AG08470 (cell line): ENCODE results near the genes HOXC10, CBX5, OR6C76 and OR2AP1.

DNA sequence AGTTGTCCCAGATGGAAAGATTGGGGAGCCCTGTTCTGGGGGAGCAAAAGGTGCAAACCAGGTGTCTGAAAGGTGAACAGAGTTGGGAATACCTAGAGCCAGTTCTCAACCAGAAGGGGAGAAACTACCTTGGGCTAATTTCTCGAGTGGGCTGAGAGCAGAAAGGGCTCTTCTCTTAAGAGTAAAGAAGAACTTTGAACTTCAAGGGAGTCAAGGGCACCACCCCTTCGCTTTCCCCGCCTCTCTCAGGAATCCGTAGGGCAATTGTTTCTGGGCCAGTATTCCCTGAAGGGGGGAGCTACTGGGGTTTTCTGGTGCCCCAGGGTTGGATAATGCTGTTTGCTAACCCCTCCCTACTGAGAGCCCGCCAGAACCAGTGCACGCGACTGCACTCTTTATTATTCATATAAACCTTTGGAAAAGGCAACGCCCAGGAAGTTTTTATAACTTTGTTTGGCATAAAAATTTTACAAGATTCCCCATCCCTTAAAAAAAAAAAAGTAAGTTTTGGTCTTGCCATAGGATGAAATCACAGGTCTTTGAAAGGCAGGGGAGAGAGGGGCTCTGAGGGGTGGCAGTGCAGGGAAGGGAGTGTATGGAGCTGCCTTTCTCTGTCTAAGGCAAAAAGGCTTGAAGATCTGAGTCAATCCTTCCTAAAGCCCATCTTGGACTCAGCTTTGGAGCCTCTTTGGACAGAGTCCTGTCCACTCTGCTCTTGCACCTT, 6.0 kb upstream of the HOXC10 start:
- RRBS = no CpG with 5 or more reads among the region's 8 CpGs

- RRBS = no CpG with 5 or more reads among the region's 85 CpGs
Measured at GRCh38 chr12:53984929-53986066, at the start of gene HOXC10. HOXC10 (plus strand) TSS chr12:53985146.

- RRBS = no CpG with 5 or more reads among the region's 21 CpGs
Measured at GRCh38 chr12:53990201-53990893, 5.4 kb downstream of the HOXC10 start.

GRCh38 chr12:54010887-54012004, 2.5 kb downstream of the HOXC8 start:
- RRBS = no CpG with 5 or more reads among the region's 20 CpGs

DNA sequence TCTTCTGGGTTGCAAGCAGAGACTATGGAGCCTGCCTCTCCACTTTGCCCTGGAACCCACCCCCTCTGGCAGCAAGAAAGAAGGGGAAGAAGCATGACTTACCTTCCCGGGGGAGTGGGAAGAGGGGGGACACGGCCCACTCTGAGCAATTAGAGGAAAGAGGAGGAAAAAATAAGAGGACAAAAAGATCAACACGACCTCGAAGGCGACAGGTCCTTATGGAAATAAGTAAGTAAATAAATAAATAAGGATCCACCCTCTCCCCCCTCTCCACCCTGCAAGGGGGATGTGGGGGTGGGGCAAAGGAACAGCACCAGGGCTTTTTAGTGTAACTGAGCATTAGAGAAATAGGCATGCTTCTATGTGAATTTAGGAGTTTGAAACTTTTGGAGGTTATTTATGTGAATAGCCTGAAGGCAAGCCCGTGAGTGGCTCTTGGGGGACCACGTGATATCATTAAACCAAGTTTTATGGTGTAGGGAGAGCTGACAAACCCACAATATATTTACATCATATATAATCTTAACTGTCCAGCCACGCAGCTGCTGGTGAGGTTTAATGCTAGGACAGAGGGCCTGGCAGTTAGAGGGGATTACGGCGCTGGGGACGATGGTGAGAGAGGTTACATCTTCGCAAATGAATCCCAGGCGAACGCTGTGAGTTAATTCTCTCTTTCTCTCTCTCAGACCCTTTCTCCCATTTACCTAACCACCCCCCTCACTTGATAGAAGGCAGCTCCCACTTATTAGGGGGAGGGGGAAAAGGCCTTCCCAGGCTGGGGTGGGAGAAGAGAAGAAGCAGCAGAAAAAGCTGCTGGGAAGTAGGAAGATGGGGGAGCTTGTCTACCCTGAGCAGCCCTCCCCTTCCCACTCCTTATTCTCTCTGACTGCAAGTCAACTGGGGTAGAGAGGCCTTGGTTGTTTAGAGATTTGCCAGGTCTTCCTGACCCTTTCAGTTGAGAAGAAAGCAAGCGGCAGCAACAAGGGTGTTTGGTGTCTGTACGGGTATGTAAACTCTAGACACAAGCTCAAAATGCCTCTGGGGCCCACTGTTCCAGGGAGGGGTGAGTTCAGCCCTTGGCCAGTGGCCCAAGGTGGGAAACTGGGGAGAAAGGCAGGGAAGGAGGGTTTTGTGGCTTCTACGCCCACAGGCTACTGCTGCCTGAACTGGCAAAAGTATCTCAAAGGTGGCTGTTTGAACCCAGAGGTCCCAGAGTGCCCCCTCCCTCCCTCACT, 4.9 kb downstream of the HOXC5 start:
- RRBS = no CpG with 5 or more reads among the region's 17 CpGs

GRCh38 chr12:54135212-54136070, 53.3 kb downstream of the SMUG1 start:
- RRBS = no CpG with 5 or more reads among the region's 12 CpGs

- RRBS = no CpG with 5 or more reads among the region's 24 CpGs
Measured at GRCh38 chr12:54214498-54215061, 25.8 kb upstream of the SMUG1 start.

DNA sequence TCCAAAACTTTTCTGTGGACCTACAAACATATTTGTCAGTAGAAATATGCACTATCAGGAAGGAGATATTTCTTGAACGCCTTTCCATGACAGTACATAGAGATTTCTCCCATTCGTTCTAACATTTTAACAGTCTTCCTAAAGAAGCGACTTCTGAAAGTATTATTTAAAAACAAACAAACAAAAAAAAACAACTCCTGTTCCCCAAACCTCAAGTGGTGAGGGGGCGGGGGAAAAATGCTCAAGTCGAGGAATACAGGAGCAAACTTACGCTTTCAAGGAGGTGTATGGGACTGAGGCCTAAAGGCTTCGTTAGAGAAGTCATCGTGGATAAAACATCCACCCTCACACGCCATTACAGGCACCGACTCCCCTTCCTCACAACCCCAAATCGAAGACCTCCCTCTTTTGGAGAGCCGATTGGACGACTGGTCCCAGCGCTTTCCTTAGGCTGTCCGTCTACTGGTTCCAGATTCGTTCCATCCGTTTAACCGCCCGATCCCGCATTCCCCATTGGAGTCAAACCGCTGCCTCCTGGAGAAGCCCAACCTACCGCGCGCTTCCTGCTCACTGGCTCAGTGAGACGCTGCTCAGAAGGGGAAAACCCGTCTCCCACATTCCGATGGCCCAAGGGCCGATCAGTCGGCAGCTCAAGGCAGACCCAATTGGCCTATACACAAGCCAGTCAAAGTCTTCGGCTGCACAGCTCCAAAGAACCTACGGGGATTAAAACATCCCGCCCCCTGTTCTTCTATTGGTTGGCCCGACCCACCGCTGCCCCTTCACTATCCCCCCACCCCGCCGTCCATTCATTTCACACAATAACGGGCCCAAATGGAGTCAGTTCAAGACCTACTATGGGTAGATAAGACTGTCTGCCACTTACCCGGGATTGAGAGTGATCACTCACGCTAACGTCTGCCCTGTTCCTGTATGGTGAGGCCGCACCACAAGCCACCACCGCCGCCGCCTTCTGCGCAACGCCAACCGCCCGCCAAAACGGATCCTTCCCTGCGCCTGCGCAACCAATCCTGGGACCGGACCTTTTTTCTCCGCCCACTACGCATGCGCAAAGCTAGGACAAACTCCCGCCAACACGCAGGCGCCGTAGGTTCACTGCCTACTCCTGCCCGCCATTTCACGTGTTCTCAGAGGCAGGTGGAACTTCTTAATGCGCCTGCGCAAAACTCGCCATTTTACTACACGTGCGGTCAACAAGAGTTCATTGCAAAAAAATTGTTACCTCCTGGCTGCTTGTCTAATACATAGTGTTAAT, at the start of gene CBX5:
TSS of gene CBX5 (minus strand) at position 1,001 of the 1,276 bp plus-strand sequence.
- RRBS = no CpG with 5 or more reads among the region's 66 CpGs

DNA sequence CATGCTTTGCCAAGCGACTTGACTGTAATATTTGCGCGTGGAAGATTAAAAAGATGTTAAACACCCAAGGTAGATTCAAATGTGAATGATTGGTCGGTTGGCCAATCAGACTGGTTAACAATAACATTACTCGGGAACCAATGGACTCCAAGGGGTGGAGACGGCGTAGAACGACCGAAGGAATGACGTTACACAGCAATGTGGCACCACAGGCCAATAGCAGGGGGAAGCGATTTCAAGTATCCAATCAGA, 202 bp upstream of the HNRNPA1 start:
- RRBS = no CpG with 5 or more reads among the region's 11 CpGs

DNA sequence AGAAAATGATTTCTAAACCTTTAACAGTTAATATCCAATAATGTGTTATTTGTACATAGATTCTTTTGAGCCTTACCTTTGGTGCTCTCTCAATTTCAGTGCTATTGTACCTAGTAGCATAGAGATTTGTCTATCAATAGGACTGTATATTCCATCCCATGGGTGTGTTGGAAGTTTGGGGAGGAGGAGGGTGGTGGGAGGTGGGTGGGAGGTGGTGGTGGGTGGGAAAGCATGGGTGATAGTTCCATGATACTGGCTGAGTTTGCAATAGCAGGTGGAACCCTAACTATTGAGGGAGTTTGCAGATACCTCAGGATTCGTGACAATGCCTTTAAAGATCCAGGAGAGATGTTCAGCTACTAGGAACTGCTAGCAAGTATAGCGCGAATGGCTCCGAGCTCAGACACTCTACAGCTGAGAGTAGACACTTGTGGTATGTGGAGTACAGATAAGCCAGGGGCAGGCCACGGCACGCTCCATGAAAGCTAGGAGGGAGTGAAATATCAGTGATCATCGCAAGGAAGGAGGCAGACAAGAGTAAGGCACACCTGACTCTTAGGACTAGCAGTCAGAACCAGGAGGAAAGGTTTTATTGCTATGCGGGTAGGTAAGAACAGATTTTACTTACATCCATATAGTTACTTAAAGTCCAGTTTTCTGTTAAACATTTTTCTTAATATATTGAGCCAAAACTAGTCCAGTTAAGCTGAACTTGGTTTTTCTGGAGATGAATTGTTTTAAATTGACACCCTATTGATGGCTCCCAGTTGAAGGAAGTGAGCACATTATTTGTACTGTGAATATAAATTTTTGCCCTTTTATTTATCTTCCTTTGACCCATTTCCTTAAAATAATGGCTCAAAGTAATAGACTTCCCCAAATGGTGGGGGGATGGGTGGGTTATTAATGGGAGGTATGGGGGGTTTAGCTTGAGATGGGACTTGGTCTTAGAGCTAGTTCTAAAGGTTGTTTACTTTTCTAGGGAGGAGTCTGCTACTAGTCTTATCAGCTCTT, 5.5 kb downstream of the HNRNPA1 start:
- RRBS = no CpG with 5 or more reads among the region's 8 CpGs

GRCh38 chr12:54294229-54295091, 6.4 kb downstream of the NFE2 start:
- RRBS = no CpG with 5 or more reads among the region's 9 CpGs

GRCh38 chr12:54303755-54304938, 3.3 kb upstream of the NFE2 start:
- RRBS = no CpG with 5 or more reads among the region's 17 CpGs

DNA sequence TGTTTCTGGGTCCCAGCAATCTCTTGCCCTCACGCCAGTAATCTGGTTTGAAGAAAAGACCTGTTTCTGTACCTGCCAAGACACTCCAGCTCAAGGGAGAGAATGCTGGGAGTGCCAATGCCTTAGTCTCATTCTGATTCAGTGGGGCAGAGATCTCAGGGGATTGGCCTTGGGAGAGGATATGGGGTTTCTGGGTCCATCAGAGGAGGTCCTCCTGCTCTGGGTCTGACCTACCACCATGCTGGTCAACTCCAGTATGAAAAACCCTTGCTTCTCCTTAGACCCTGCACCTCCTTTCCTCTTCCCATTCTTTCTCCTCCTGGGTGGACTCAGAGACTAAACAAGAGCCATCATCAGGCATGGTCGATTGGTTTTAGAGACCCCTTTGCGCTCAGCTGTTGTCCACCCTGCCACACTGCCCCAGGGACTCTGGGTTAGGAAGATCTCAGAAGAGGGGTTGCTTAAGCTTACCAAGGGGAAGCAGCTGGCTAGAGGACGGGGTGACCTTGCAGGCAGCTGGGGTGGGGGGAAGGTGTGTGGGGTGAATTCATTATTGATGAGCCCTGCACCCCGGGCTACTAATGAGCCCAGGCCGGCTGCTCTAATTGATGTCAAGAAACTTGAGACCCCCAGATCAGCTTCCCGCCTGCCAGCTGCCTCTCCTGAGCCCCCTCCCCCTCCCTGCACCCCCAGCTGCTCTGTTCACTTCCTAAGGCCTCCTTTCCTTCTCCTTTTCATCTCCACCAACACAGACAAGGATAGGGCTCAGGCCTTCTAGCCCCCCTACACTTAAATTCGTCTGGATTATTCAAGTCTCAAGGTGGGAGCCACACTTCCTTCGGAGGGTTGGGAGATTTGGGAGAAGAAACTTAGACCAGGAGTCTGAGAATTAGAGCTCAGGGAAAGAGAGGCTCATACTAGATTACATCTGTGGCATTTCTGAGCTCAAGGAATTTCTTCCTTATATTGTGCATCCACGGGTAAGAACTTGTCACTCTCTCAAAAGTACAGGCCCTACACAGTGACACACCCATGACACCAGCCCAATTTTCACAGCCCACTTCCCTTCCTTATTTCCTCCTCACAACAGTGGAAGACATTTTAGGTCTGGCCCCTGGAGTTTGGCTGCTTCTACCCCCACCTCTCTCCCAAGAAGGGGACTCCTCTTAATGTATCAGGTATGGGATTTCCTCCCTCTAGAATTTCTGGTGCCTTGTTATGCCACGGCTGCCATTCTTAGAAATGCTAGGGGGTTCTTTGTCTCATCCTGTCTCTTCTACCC, 8.8 kb upstream of the ZNF385A start:
- RRBS = no CpG with 5 or more reads among the region's 11 CpGs

- RRBS = no CpG with 5 or more reads among the region's 11 CpGs
Measured at GRCh38 chr12:54427903-54428709, 9.0 kb upstream of the ITGA5 start.

- RRBS = no CpG with 5 or more reads among the region's 4 CpGs
Measured at GRCh38 chr12:54428710-54429231, 9.7 kb upstream of the ITGA5 start.

GRCh38 chr12:54435431-54436016, 16.5 kb upstream of the ITGA5 start:
- RRBS = no CpG with 5 or more reads among the region's 5 CpGs

DNA sequence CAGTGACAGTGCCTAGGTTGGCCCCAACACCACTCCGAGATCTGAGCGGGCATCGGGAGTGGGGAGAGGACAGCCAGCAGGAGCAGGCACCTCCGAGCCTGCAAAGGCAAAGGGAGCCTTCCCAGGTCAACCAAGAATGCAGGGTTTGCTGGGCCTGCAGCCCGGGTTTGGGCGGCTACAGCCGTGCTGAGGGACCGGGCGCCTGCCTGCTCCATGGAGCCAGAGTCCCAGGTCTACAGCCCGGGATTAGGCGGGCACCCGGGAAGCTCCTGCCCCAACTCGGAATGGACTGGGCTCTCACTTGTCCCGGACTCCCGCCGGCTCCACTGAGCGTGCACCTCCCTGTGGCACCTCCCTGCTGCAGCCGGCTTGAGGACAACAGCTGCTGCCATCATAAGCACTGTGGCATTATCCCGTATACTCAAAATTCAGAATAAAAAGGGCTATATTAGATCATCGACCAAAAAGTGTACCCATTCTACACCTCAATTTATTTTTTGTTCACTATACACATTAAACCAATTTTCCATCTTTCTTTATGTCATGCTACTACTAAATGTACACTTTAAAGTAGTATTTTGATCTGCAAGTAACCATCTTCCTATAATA, 7.8 kb upstream of the OR6C65 start:
- RRBS = 51% methylated on average over 6 of the region's 20 CpGs

DNA sequence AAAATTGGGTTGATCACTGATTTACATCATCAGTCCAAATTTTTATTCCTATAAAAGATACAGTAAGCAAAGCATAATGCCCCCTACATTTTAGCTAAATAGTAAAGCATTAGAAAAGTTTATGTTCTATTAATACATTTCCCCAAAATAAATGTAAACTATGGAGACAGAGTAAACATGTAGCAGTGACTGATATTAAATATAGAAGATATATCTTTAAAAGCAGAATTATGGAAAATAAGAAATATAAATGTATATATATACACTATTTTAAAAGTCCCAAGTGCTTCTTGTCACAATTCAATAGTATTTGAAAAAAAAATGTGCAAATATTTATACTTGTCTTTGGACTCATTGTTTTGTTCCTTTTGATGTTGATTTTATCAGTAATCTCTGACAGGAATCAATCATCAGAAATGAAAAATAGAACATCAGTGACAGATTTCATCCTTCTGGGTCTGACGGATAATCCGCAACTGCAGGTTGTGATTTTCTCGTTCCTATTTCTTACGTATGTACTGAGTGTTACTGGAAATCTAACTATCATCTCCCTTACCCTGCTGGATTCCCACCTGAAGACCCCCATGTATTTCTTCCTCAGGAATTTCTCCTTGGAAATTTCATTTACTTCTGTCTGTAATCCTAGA, at the start of gene OR6C76:
TSS of gene OR6C76 (plus strand) at position 417 of the 647 bp plus-strand sequence.
- RRBS = no CpG with 5 or more reads among the region's 4 CpGs

DNA sequence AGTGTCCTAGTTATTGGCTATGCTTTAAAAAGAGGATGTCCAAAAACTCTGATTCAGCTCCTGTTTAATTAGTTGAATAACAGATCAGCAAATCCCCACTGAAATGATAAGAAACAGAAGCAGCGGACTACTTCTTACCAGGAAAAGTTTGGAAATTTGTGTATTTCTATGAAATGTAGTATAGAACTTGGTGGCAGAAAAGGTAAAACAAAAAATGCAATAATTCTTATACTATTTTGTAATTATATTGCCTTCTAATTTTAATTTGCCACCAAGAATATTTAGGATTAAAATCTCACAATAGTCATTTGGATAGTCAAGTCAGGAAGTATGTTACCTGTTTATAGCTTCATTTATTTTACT, at the start of gene OR2AP1:
TSS of gene OR2AP1 (plus strand) at position 276 of the 363 bp plus-strand sequence.
- RRBS = no CpG with 5 or more reads among the region's 1 CpG

DNA sequence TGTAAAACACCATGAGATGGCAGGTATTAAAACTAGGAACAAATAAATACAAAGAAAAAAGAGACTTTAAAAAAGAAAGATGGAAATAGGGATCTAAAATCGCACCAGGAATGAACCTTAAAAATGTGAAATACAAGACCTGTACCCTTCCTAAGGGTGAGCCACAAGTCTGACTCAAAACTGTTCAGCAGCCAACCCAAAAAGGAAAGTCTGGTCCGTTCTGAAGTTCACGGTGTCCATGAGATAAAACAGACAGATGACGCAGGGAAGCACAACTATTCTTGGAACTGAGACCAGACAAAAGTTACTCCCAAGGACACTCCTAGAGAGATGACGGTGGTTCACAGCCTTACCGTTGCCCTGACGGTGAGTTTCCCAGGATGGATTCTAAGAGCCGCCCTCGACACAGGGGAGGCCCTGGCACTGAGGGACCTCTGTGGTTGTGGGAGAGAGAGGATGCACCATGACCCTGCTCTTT, 22.1 kb upstream of the METTL7B start:
- RRBS = no CpG with 5 or more reads among the region's 9 CpGs